GM19240 (cell line): ENCODE results near the gene PSMC1.

DNA sequence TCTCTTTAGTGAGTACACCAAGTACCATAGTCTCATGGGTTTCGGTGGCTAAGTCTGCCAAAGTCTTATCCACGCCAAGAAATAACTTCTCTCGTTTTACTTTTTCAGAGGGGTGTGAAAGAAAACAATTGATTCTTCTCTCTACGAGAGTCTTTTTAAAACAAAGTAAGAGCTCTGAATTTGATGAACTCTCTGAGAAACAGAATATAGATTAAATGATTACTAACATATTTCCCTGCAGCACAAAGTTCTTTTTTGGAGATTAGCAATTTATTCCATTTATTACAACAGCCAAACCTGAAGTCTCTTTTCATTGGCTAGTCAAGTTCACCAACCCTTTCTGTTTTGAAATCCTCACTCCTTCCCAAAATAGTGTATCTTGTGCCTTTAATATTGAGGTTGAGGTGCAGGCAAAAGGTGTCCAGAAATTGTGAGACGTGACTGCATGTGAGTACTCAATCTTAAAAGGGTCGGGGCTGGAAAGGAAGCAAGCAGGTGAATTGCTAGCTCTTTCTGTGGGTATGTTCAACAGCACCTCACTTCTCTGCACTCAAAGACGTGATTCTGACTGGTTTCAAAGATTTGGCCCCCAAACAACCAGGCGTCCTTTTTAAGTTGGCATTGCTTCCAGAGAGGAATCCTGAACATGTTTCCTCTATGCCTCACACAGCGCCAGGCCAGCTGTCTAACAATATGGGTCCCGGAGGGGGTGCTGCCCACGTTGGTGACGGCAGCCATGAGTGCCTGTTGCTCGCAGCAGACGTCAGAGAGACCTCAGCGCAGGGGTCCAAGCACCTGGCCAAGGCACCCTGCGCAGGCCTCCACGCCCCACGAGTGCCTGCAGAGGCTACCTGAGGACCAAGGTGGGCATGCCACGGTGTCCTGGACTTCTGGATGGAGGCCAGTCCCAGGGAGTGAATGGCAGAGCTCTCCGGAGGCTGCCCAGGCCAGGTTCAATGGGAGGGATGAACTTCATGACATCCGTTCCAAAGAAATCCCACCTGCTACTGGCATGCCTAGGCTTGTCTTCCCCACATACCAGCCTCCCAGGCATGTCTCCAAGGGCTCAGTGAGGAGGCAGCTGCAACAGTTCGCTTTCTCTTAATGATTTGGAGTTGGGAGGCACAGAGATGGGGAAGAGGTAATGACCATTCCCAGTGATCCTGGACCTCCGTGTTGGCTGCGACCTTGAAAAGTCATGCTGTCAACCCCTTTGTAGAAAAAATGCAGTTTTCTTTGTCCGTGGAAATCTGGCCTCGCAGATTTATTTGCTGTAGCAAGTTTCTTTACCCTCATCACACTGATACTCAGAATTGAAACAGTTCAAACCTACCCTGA lies 11.4 kb upstream of the FOXN3 start:
- RRBS: no CpG with 5 or more reads among the region's 26 CpGs

- RRBS: no CpG with 5 or more reads among the region's 4 CpGs
Observed at GRCh38 chr14:89493161-89493463, 76.1 kb upstream of the FOXN3 start.

DNA sequence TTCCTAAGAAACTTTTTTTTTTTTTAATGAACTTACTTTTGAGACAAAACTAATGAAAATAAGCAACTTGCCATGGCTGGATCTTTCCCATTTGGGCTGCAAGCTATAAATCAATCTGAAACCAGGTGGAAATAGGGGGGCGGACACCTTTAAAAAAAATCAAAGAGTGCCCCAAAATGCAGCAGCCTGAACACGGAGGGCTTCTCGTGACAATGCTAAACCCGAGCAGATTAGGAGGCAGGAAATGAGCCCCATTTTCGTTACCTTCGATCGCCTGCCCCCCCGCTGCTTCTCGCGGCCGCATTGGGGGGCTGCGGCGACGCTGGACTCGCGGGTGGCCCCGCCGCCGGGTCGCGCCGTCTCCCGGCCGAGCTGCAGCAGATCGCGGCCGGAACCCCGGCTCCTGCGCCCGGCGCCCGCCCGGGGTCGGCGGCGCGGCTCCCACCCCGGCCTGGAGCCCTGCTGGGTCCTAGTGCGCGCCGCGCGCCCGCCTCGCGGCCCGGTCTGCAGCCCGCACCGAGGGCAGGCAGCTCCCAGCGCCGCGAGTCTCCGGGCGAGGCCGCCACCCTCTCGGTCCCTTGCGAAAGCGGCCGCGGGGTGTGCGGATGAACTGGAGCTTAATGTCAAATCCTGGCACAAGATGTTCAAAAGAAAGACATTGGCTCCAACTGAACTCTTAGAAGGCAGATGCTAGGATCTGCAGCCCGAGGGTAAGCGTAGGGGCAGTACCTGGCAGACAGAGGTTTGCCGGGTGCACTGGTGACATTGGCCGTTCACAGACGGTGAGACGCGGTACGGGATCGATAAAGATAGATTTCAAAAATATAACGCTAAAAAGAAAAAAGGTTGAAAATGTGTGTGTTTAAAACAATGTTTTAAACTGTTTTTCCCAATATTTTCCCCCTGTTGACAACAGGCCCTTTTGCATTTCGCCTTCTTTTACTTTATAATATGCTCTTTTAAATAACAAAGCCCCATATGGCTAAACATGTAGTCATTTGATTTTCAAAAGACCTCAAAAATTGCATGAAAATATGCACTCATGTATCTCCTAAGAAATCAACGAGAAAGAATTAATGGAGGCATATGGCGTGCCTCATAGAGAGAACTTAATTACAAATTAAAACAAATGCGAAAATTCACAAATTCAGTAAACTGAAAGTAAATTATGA lies 202.1 kb upstream of the FOXN3 start:
- RRBS: 2% methylated on average over 16 of the region's 75 CpGs

GRCh38 chr14:89626431-89626835 lies 209.4 kb upstream of the FOXN3 start:
- RRBS: no CpG with 5 or more reads among the region's 6 CpGs

DNA sequence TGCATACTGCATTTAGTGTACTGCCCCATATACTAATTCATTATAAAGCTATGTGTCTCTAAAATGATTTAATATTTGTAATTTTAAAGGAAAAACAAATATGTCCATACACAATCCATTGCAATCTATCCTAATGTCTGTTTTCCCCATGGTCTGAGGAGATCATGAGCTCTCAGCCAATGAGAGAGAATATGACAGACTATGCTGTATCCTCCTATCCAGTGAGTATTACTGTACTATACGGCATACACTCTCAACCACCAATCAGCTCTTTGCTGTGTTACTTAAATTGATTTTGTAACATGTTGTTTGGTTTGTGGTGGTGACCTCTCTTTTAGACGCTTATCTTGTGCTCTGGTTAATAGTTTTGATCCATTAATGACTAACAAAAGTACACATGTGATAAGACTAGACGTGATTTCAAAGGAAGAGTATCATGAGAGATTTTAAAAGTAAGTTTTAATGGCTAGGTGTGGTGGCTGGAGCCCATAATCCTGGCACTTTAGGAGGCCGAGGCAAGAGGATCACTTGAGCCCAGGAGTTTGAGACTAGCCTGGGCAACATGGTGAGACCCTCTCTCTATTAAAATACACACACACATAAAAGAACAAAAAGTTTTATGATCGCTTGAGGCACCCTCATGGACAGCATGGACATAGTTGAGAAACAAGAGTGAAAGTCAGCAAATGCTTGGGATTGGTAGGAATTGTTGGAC lies 231.6 kb upstream of the FOXN3 start:
- RRBS: no CpG with 5 or more reads among the region's 5 CpGs

DNA sequence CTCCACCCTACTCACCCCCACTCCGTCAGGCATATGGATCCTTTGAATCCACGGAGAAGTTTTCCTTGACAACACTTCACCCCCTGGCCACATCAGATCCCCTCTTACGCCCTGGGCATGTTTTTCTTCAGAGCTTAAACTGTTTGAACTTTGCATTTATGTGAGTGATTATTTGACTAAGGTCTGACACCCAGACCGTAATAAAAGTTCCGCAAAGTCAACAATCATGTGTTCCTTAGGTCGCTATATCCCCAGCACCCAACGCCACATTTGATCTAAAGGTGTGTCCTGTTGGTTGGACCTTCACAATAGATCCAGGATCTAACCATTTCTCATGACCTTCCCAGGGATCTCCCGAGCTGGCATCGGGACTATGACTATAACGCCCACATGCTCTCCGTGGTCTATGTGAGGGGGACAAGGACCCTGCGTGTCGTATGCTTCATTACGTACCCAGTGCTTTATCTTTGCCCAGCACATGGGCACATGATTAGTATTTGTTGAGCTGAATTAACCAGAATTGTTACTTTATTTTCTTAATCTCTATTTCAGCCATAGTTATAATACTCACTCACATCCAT lies 255.9 kb upstream of the FOXN3 start:
- RRBS: no CpG with 5 or more reads among the region's 14 CpGs

DNA sequence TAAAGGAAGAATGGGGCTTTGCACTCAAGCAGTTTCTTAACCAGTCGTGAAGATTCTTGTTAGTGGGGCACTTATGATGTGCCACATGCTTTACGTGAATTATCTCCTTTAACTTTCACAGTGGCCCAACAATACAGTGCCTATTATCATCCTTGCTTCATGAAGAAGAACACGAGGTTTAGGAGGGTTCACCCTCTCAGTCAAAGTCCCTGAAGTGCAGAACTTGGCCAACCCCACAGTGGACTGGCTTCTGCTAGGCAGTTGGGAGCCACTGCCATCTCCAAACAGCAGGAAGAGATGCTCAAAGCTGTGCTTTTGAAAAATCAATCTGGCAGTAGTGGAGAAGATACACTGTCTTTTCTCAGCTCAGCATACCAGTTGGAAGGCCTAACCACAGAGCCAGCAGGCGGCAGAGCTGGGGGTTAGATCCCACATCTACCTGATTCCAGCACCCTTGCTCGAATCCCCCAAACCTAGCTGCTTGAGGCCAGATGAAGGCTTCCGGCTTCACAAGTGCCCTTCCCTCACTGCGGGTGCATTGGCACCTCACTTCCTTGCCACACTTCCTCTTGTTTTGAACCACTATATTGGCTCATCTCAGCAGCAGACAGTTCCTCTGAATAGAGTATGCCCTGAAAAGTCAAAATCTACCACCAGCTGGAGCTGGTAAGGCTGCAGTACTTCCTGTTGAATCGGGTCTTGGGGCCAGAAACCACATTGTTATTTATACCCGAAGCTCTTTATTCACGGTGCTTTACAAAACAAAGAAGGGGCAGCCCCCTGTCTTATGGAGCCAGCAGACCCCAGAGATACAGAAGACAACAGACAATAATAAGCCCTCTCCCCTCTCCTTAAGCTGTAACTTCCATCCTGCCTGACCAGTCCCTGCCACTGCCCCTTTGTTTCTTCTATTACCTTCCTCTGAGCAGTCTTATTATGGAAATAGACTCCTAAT lies 233.8 kb downstream of the EFCAB11 start:
- RRBS: no CpG with 5 or more reads among the region's 10 CpGs

GRCh38 chr14:90256341-90256915 lies at the start of gene PSMC1:
TSS of gene PSMC1 (plus strand) at chr14:90256553.
- RRBS: 3% methylated on average over 8 of the region's 40 CpGs

- RRBS: no CpG with 5 or more reads among the region's 9 CpGs
Observed at GRCh38 chr14:90406183-90407302, 9.7 kb downstream of the CALM1 start.

DNA sequence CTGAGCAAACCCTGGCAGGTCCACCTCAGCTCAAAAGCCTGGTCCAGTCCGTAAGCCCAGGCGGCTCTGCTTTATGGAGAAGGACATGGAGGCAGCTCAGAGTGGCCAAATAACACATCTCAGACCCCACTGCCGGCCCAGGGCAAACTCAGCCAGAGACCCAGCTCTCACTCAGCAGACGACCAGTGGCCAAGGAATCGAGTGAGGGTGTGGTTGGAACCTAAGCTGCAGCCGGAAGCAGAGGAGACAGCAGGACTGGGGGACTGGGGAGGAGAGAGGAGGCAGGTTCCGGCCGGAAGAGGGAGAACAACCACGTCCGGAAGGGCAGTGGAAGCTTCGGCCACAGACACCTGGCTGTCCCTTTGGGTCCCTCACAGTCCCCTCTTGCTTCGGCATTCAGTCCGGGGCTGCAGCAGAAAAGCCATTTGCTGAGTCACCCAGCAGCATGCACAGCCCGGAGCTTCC lies 103.9 kb downstream of the CALM1 start:
- RRBS: 9% methylated on average over 9 of the region's 14 CpGs

GRCh38 chr14:90510010-90510818 lies 113.4 kb downstream of the CALM1 start:
- RRBS: no CpG with 5 or more reads among the region's 12 CpGs

DNA sequence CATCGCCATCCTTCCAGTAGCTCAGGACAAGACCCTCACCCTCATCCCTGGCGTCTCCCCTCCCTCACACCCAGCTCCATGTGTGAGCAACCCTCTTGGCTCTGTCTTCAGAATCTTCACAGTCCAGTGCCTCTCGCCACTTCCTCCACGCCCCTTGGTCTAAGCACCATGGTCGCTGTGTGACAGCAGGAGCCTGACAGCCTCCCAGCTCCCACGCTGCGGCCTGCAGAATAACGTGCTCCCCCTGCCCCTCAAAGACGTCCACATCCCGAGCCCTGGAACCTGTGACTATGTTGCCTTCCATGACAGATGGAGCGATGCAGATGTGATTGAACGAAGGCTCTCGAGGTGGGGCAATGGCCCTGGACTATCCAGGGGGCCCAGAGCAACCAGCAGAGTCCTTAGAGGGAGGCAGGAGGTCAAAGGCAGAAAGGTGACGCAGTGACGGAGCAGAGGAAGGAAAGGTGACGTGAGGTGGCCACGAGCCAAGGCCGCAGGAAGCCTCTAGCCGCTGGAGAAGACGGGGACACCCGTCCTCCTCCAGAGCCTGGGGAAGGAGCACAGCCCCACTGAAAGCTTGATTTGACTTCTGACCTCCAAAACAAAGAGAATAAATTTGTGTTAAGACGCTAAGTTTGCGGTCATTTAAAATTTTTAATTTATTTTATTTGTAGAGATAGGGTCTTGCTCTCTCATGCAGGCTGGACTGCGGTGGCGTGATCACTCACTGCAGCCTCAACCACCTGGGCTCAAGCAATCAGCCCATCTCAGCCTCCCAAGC lies 139.9 kb downstream of the CALM1 start:
- RRBS: no CpG with 5 or more reads among the region's 25 CpGs

DNA sequence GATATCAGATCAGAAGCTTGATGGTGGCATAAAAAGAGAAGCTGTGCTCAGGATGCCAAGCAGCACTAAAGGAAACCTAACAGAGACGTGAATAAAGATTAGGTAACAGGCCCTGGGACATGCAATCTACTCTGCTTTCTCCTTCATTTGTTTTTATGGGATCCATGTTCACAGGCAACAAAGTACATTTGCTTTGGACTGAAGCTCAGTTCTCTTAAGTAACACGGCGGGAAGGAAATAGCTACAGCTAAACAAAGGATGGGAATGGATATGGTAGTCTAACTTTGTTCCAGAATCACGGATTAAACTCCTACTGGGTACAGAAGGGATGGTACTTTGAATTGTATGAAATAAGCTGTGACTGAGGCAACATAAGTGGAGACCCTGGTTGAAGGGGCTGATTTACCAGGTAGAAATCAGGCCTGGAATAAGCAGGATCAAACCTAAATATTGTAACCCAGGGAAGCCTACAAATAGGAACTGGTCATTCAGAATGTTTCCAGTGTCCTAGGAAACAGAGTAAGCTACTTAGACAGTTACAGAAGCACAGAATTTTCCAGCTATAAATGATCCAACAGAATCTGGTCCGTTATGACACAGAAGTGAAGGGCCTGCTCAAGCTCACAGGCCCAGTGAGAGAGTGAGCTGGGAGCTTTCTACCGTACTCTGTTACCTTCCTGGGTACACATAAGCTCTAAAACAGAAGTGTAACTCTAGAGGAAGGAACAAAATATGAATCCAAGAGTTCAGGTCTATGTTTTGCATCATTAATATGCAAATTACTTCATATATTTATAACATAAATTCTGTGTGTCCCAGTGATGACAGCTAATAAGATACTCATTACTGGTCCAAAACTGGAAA lies 119.2 kb downstream of the TTC7B start:
- RRBS: no CpG with 5 or more reads among the region's 6 CpGs

DNA sequence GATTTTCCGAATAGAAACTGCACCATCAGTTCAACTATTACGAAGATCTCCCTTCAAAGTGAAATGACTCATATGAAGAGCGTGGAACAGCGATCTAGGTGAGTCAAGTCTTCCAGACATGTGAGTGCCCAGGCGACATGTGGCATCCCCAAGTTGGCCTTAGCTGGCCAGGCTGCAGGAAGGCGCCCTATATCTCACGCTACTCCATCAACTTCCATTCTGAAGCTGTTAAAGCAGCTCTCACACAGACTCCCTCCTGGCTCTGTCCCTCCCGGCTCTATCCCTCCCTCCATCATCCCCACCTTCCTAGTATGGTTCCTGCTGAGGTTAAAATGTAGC lies 94.3 kb downstream of the TTC7B start:
- RRBS: no CpG with 5 or more reads among the region's 8 CpGs

- RRBS: no CpG with 5 or more reads among the region's 2 CpGs
Observed at GRCh38 chr14:91009490-91009911, 50.9 kb downstream of the RPS6KA5 start.

GRCh38 chr14:91119794-91120466 lies 6.1 kb downstream of the DGLUCY start:
- RRBS: no CpG with 5 or more reads among the region's 7 CpGs

DNA sequence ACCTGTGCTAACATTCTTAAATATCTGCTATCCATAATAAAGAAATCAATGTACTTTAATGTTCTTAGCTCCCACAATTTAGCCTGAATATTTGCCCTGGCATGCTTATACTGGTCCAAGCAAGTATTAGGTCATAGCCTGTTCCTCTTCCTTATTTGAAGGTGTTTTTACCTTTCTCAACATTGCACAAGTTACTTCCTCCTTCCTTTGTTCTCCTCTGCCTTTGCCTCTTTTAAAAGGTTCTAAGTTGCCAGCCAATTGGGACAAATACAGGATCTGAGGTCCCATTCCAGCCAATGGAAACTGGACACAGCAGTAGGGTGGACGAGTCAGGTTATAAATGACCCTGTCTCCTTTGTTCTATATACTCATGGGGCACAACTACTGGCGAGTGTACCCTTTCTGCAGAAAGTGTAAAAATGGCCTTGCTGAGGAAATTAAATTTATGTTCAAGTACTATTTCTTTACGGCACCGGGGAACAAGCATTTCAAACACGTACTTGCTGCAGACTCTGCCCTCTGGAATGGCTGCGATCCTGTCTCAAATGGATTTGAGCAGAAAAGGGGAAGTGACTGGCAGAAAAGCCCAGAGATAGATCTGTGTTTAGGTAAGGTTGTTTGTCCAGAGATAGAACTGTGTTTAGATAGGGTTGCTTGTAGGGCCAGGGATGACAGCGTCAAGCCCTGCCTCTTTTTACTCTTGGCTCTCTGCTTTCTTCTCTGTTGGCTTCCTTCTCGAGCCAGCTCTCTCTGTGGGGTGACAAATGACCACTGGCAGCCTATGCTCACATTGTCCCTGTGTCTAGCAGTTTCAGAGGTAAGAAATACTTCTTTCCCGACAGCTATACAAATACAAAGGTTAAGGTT lies 11.2 kb downstream of the DGLUCY start:
- RRBS: no CpG with 5 or more reads among the region's 9 CpGs

DNA sequence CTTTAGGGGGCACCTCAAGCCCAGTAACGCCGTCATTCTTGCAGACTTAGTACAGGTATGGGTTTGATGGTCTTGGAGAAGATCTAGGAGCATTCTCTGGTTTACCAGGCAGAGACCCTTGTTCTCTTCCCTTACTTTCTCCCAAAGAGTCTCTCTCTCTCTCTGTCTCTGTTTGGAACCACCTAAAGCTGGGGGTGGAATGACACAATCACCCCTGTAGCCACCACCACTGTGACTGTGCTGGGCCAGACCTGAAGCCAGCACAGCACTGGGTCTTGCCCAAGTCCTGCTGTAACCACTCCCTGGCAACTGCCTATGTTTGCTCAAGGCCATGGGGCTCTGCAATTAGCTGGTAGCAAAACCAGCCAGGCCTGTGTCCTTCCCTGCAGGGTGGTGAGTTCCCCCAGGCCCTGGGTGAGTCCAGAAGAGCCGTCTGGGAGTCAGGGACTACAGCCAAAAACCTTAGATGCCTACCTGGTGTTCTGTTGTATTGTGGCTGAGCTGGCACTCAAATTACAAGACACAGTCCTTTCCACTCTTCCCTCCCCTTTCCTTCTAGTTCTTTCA lies 50.7 kb downstream of the DGLUCY start:
- RRBS: no CpG with 5 or more reads among the region's 3 CpGs

- RRBS: no CpG with 5 or more reads among the region's 6 CpGs
Observed at GRCh38 chr14:91250103-91250713, 5.7 kb upstream of the GPR68 start.

GRCh38 chr14:91264194-91265262 lies 20.0 kb upstream of the GPR68 start:
- RRBS: 16% methylated on average over 45 of the region's 72 CpGs